Placental pericyte (primary cell): ENCODE data around the genes POM121, BAZ1B and TBL2.

GRCh38 chr7:70630683-70631357 lies 501.1 kb upstream of the GALNT17 start:
- CAGE, long polyA plus RNA = no peak

DNA sequence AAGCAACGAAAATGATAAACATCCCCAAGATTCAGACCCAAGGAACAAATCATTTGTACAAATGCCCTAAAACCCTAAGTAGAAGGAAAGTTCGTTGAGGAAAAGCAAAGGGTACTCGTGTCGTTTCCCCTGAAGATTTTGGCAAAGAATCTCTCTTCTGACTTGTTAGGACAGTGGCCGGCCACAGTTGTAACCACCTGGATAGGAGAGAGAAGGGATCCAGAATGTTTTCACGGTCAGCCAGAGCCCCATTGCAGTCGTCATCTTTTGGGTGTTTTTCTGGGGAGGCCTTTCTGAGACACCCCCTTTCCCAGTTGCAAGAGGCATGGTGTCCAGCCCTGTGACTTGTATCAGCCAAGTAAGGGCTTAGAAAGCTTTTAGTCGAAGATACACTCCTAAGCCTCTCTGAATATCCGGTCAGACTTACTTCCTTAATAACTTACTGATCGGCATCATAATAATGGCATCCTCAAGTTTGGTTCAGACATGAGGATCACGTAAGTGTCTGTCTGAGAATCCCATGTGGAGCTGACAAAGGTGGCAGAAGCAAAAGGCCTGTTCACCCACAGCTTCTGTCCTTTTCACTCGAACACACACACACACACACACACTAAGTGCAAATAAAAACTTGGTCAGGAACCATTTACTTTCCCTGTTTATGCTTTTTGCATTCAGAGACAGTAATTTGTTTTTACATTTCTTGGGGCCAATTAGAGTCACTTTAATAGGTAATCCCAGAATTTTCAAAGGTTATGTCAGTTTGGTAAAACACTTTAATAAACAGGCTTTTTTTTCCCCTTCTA lies 435.7 kb upstream of the GALNT17 start:
- CAGE, long polyA plus RNA = no peak

GRCh38 chr7:70788108-70788536 lies 343.8 kb upstream of the GALNT17 start:
- CAGE, long polyA plus RNA = no peak

GRCh38 chr7:70810640-70811130 lies 321.3 kb upstream of the GALNT17 start:
- CAGE, long polyA plus RNA = no peak

- CAGE, long polyA plus RNA = no peak
These were observed 271.2 kb upstream of the GALNT17 start for GRCh38 chr7:70860777-70861148.

- CAGE, long polyA plus RNA = no peak
These were observed 80.0 kb downstream of the CALN1 start for GRCh38 chr7:72332179-72332541.

GRCh38 chr7:72682553-72683218 lies 145.3 kb downstream of the TYW1B start:
- CAGE, long polyA plus RNA = no peak

DNA sequence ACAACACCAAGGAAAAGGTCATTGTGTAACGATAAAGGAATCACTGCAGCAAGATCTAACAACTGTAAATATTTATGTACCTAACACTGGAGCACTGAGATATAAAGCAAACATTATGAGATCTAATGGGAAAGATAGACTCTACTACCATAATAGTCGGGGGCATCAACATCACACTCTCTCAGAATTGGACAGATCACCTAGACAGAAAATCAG lies 96.1 kb downstream of the TYW1B start:
- CAGE, long polyA plus RNA = no peak

DNA sequence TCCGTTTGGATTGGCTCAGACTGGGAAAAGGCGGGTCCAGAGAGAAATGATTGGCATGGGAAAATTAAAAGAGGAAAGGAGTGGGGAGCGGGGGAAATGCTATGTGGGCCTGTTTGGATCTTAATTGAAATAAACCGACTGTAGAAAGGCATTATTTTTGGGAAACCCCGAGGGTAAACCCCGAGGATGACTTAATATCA lies 306 bp upstream of the TYW1B start:
- CAGE, long polyA plus RNA = no peak

GRCh38 chr7:72830059-72830373 lies 2.0 kb upstream of the TYW1B start:
- CAGE, long polyA plus RNA = no peak

DNA sequence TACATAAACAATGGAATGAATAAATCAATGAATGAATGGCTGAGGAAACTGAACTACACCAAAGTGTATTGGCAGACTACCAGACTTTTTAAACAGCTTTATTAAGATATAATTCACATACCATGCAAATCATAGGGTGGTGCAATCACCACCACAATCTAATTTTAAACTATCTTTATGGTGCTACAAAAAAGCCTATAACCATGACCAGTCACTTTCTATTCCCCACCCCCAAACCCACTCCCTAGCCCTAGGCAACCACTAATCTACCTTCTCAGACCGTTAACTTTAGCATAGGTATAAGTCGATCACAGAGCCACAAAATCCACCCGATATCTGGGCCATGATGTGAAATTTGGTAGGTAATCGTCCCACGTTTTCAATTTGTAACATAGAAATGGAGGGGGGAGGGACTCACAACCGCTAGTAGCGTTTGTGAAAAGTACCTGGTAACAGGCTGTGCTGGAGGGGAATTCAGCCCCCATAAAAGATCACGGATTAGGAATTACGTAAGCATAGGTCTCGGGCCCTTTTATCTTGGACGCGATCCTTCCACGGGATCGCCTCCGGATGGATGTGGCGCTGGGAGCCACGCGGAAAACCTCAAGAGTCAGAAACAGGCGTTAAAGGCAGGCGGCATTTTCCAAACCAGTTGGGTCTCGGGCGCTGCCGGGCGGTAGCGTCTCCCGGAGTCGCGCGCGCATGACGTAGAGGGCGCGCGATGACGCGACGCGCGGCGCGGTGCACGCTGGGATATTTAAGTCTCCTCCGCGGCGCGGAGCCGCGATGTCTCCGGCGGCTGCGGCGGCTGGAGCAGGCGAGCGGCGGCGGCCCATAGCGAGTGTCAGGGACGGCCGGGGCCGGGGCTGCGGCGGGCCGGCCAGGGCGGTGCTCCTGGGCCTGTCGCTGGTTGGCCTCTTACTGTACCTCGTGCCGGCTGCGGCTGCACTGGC lies at the start of gene POM121:
TSS of gene POM121 (plus strand) at position 760 of the 953 bp plus-strand sequence.
- CAGE, long polyA plus RNA = no peak

DNA sequence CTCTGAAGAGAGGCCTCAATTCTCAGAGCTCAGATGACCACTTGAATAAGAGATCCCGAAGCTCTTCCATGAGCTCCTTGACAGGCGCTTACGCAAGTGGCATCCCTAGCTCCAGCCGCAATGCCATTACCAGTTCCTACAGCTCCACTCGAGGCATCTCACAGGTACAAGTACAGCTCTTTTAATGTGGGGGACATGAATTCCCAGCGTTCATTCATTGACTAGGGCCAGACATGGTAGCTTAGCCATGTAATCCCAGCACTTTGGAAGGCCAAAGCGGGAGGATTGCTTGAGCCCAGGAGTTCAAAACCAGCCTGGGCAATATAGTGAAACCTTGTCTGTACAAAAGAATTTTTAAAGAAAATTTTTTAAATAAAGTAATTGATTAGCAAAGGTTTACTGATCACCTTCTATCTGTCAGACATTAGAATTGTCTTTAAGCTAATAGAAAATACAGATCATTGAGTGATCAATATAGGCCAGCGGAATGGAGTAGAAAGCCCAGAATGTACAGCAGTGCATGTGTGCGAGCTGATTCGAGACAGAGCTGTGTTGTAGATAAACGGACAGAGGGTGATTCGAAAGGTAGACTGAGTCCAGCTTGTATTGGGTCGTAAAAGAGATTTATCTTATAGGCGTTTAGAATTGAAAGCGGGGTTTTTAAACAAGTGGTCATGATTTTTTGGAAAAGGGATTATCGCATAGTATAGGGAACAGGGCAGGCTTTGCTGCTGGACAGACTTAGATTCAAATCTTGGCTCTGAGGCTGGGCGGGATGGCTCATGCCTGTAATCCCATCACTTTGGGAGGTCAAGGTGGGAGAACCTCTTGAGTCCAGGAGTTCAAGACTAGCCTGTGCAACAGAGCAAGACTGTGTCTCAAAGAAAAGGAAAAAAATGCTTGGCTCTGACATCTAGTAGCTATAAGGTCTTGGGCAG lies 5.3 kb downstream of the POM121 start:
- CAGE, long polyA plus RNA = no peak

DNA sequence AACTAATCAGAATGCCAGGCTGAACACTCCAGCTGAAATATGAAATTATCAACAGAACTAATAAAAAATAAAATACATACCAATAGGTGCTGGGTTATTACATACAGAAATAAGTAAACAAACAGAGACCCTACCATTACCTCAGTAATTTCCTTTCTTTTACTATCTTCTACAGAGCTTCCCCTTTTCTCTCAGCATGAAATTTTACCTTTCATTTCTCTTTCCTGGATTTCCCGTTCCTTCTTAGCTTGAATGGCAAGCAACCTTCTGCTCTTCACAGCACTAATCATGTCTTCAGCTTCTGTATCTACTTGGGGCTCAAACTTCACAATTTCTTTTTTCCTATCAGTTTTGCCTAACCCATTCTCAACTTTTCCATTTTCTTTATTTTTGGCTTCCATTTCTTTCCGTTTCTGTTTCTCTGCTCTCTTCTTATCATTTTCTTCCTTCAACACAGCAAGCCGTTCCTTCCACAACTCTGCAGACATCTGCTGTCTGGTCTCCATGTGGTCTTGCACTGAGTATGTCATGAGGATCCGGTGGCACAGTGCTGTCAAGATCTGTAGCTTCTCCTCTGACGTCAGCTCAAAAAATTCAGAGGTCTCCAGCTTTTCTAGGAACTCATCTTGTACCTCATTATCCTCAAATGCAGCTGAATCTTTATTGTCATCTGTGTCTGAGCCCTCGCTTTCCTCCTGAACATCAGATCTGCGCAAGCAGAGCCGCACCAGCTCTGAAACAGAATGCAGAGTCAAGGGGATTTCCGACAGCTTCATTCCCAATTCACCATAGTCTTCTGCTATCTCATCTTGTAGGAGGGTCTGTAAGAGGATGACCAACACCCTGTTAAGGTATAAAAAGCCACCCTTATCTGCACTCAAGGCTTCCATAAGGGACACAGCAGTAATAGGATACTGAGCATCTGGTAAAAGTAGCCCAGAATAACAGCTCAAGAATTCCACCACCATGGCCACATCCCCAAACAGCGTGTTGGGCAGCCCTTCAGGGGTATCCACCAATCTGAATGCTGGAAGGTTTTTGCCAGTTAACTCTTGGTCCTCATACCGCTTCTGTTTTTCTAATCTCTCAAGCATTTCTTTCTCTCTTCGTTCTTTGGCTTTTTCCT lies 43.4 kb downstream of the FZD9 start:
- CAGE, long polyA plus RNA = no peak

DNA sequence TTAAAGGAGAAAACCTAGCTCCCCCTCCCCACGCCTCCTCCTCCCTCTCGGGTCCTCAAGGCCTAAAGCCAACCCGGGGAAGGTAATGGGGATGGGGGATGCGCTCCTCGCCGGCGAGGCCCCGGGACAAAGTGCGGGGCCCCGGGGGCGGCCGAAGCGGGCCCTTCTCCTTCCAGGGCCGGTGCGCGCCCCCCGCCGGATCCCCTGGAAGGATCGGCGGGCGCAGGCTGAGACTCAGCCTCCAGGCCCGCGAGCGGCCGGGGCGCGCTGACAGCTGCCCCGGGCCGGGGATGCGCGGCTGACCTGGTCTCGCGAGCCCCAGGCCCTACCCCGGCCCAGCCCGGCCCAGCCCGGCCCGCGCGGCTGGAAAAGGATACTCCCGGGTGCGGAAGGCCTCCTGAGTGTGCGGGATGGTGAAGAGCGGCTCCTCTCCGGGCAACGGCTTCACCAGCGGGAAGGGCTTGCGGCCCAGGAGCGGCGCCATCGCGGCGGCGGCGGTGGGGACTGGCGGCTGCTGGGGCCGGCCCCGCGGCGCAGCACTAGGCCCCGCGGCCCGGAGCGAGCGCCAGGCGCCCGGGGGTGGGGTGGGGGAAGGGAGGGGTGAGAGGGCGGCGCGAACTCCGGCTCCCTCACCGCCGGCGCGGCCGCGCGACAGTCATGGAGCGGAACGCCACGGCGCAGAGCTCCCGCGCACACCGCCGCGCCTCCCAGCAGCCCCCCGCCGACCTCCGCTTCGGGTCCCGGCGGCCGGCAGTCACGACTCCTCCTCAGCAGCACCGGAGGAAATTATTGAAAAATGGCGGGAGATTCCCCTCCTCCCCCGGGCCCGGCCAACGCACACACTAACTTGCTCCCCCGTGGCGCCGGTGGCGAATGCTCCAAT lies at the start of gene BAZ1B:
TSS of gene BAZ1B (minus strand) at position 844 of the 883 bp plus-strand sequence.
- CAGE, long polyA plus RNA = no peak

- CAGE, long polyA plus RNA = no peak
These were observed 13.1 kb upstream of the BAZ1B start for GRCh38 chr7:73535163-73535660.

DNA sequence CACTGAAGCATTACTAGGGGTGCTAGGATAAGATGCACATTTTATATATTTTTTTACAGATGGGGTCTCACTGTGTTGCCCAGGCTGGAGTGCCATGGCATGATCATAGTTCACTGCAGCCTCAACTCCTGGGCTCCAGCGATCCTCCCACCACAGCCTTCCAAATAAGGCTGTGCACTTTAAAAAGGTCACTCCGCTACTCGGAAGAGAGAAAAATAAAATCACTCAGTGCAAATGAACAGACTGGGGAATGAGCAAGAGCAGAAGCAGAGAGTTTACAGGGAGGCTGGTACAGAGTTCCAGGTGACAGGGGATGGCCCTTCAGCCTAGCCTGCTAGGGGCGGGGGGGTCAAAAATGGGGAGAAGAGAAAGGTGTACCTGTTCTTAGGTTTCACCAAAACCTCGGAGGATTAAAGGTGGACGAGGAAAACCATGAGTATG lies 1.8 kb downstream of the BCL7B start:
- CAGE, long polyA plus RNA = no peak

DNA sequence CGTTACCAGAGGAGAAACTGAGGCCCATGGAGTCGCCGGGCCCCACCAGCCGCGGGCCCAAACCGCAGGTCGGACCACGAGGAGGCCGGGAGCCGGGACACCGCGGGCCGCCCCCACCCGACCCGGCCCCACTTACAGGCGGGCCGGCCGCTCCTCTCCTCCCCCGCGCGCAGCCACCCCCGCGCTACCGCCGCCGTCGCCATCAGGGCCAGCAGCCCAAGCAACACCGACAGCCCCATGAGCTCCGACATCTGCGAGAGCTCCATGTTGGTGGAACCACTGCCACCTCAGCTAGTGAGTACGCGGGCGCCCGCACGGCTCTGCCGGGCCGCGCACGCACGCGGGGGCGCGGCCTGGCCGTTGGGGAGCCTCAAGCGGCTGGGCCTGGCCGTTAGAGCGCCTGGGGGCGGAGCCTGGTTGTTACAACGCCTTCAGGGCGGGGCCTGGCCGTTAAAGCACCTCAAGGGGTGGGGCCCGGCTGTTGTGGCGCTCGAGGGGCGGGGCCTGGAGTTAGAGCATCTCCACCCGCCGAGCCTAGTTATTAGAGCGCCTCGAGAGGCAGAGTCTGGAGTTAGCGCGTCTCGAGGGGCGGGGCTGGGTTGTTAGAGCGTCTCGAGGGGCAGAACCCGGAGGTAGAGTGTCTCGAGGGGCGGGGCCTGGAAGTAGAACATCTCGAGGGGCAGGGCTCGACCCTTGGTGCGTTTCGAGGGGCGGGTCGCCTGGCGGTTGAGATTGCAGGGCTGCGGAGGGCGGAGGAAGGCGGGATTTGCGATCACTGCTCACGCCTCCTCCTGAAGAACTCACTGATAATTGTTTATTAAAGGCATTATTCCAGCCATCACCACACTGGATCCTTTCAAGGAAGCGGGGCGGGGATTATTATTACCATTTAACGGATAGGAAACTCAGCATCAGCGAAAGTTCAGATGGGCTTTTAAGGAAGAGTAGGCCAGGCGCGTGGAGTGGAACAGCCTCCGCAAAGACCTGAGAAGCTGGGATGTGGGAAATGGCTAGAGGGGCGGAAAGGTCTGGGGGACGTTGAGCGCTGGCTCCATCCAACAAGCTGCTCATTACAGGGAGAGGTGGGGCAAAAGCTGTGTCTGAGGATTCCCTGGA lies at the start of gene TBL2:
TSS of gene TBL2 (minus strand) at position 296 of the 1,116 bp plus-strand sequence.
- CAGE, long polyA plus RNA = no peak

DNA sequence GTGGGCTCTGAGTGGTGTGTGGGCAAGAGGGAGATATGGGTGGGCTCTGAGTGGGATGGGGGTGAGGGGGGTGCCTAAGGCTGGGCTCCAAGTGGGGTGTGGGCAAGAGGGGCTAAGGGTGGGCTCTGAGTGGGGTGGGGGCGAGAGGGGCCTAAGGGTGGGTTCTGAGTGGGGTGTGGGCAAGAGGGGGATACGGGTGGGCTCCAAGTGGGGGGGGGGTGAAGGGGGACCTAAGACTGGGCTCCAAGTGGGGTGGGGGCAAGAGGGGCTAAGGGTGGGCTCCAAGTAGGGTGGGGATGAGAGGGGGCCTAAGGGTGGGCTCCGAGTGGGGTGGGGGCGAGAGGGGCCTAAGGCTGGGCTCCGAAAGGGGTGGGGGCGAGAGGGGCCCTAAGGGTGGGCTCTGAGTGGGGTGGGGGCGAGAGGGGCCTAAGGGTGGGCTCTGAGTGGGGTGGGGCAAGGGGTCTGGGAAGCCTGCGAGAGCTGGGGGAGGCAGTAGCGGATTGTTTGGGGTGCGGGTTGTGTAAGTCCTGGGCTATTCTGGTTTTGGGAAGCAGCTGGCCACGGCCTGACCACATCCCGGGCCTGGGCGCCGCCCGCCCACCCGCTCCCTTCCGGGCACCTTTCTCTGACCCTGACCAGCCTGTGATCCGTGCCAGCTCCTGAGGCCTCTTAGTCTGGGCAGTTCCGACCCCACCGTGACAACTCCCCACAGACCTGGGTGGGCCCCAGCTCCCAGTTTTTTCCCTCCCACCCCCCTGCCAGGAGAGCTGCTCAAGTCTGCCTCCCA lies 22.1 kb upstream of the TBL2 start:
- CAGE, long polyA plus RNA = no peak

- CAGE, long polyA plus RNA = no peak
These were observed 16.5 kb downstream of the BUD23 start for GRCh38 chr7:73699760-73700404.

DNA sequence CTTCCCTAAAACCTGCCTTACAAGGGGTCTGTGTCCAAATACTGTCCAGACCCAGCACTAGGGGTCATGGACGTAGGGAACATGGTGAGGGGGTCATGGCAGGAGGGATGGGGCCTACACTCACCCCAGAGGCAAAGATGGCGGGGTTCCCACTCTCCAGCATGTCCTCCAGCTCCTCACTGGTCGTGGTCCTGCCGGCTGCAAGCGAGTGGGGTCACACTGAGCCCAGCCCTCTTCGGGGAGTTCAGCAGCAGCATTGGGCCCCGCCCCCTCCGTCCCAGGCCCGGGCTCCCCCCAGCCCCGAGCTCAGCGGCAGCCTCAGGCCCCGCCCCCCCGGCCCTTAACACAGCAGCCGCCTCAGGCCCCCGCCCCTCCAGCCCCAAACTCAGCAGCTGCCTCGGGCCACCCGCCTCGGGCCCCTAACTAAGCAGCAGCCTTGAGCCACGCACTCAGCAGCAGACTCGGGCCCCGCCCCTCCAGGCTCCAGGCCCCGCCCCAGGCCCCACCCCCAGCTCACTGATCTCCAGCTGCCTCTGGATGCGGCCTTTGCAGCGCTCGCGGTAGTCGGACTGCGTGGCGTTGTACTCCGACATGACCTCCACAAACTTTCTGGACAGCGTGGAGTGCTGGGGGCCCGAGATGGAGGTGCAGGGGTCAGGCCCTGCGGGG lies 15.7 kb downstream of the STX1A start:
- CAGE, long polyA plus RNA = no peak